Breast (tissue), 4 donors: ENCODE measurements around a stretch of chr9.

GRCh38 chr9:108755496-108755986 lies 100.2 kb downstream of the ACTL7B start:
- PRO-cap, 3 experiments: no peak in any of the 3 experiments
- RRBS: no CpG with 5 or more reads among the region's 5 CpGs

GRCh38 chr9:108783648-108784247 lies 72.0 kb downstream of the ACTL7B start:
- PRO-cap, 3 experiments: peak in 3 of 3 experiments; most common minus-strand start chr9:108783959 (in 3)
- RRBS: no CpG with 5 or more reads among the region's 13 CpGs

- PRO-cap, 3 experiments: no peak in any of the 3 experiments
- RRBS: no CpG with 5 or more reads among the region's 4 CpGs
These were observed 7.1 kb downstream of the ACTL7A start for GRCh38 chr9:108869032-108869733.

GRCh38 chr9:108870834-108871431 lies 8.9 kb downstream of the ACTL7A start:
- PRO-cap, 3 experiments: no peak in any of the 3 experiments
- RRBS: no CpG with 5 or more reads among the region's 6 CpGs

- PRO-cap, 3 experiments: no peak in any of the 3 experiments
- RRBS: no CpG with 5 or more reads among the region's 8 CpGs
These were observed 14.4 kb downstream of the ELP1 start for GRCh38 chr9:108919390-108920139.

GRCh38 chr9:109005384-109005796 lies 7.9 kb downstream of the CTNNAL1 start:
- PRO-cap, 3 experiments: no peak in any of the 3 experiments
- RRBS: no CpG with 5 or more reads among the region's 2 CpGs

DNA sequence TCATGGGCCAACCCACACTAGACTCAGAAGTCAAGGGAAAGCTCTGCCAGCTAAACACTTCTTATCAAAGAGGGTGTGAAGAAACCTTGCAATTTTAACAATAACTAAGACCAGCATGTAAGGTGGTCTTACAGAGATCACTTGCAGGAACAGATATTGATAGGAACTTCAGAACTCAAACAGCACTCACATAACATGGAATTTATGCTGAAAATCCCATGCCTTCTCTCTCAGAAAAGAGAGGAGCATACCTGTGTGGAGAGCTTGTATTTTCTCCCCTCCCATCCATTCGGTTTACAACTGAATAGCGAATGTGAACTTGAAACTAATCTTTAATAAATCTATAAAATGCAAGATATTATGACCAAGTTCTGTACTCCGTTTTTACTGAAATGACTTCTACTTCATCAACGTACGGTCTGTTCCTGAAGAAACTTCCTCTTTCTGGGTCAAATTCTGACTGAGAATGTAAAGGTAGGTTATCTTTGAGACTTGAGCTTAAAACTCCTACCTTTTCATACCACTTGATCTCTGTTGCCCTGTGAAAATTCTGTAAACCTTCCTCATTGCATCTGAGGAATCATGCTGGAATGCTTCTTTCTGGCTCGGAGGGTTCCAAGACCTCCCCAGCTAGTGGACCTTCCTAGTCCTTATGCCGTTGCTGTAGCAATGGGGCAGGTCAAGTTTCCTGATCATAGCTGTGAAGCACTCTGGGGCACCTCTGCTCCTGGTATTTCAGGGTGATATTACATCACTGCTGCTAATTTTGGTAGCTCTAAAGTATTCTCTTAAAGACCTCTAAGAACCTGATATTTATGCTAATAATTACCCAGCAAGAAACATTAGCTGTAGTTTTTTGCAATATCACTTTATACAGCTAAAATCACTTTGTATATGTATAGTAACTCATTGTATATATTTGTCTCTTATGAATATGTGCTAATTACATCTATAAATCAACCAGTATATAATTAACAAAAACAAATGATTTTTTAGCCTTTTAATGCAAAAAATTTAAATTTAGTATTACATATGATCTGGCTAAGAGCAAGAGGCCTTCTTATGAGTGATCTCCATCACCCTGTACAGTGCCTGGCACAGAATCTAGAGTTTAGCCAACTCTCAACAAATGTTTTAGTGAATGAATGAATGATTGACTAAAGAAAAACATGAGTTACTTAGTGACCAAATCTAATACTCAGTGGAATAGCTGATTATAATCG lies 4.4 kb upstream of the CTNNAL1 start:
- PRO-cap, 3 experiments: no peak in any of the 3 experiments
- RRBS: no CpG with 5 or more reads among the region's 8 CpGs

GRCh38 chr9:109026305-109026943 lies 13.1 kb upstream of the CTNNAL1 start:
- PRO-cap, 3 experiments: no peak in any of the 3 experiments
- RRBS: no CpG with 5 or more reads among the region's 7 CpGs

DNA sequence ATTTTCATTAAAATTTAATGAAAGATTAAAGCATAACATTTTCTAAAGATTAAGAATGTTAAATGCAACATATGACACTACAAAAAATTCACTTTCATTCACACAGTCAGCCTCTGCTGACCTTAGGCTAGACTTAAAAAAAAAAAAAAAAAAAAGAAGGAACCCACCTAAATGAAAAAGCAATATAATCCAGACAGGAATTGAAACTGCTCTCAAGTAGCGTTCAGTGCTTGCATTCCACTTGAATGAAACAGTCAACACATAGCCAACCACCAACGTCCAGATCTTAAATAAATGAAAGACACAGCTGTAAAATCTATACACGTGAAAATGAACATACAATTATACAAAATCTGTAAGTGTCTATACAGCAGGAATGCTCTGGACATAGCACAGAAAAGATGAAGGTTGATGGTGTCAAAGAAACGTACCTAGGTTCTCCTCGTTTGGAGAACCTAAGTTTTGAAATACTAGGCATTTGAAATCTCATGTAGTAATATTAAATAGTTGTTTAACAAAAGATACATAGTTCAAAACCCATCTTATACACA lies 11.4 kb downstream of the TMEM245 start:
- PRO-cap, 3 experiments: no peak in any of the 3 experiments
- RRBS: no CpG with 5 or more reads among the region's 5 CpGs

DNA sequence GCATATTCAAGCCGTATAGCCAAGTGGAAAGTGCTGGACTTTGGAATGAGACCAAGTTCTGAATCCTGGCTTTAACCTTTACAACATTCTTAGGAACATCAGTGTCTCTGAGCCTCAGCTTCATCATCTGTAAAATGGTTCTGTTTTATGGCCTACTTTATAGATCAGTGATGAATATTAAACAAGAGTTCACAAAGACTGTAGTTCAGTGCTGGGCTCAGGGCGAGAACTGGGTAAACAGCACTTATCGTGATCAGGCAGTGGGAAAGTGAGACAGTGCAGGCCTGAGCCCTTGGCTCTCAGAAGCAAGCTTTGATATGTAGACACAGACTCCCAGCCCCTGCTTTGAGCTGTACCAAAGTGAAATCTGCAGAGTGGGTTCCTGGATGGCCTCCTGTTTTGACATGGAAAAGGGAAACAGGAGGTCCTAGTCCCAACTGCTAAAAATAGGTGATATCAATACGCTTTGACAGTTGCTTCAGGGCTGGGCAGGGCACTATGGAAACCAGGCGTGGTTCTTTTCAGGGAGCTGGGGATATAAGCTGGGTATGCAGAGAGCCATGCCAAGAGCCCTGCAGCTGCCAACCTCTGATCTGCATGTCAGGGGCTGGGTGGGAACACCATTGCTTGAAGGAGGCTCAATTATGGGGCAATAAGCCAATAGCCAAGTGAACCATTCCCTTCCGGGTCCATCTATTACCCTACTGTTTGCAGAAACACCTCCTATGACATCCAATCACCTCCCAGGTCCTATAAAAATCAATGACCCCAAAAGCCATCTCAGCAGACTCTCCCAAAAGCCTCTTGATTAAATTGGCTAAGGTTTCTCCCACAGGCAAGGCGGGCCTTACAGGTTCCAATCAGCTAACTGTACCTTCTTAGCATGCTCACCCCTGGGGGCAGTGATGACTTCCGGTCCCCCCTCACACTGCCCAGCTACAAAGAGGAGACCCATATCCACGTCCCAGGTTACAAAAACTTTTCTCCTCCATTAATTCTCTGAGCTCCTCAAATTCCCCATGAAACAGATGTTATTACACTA lies 45.9 kb downstream of the EPB41L4B start:
- PRO-cap, 3 experiments: no peak in any of the 3 experiments
- RRBS: no CpG with 5 or more reads among the region's 9 CpGs

DNA sequence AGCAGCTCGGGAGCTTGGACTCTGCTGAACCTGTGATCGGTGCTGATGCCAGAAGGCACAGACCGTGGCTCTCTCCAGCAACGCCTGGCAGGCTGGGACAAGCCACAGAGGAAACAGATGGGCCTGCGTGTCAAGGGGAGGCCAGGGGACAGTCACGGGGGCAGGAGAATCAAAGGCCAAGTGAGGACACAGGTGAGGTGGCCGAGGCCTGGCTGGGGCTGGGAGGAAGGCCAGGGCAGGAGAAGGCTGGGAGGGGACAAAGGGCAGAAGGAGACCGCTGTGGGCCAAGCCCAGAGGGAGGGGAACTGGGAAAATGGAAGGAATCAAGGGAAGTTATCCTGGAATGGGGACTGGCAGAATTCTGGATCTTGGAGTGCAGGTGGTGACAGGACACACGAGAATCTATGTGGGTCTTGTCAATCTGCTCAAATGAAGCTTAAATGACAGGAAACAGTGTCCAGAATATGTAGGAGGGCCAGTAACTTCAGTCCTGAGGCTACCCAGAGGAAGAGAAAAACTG lies 43.3 kb downstream of the EPB41L4B start:
- PRO-cap, 3 experiments: no peak in any of the 3 experiments
- RRBS: no CpG with 5 or more reads among the region's 9 CpGs

GRCh38 chr9:109317999-109318834 lies 2.6 kb downstream of the EPB41L4B start:
- PRO-cap, 3 experiments: no peak in any of the 3 experiments
- RRBS: 0% methylated on average over 1 of the region's 14 CpGs

DNA sequence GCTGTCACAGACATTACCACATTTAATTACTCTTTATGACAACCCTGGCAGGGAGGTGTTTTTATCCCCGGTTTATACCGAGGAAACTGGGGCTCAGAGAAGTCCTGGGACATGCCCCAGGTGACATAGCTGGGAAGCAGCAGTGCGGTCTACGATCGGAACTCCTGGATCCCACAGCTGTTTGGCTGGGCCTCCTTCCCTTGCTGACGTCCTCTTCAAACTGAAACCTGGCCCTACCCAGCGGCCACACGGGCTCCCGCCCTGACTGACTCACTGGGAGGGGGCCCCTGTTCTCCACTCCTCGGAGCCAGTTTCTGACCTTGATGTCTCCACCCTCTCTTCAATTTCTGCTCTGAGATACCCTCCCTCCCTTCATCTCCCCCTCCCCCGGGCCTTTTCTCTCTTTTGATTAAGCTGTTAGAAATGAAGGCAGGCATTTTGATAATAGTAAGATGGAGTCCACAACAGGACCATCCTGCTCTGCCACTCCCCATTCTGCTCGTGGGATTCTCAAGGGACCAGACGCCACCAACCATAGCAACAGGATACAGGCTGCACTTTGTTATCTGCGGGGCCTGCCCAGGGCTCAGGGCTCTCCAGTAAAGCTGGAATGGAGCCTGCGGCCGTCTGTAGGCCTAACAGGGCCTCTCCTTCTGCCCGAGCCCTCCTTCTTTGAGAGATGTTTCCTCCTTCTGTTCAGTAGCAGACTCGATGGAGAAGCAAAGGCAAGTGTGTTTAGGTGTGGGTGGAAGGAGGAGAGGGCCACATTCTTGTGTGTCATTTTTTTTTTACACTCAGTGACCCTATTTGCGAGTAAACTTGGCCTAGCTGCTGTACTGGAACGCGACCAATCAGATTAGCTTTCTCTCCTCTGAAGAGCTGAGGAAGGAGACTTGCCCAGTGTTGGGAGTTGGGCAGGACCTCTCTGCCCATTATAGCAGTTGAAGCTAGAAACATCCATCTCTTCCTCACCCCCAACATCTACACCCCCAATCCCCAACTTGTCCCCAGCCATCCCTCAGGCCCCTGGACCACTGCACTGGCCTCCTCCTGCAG lies 8.7 kb upstream of the EPB41L4B start:
- PRO-cap, 3 experiments: peak in 2 of 3 experiments; most common plus-strand start position 264 of the sequence (in 1); most common minus-strand start position 222 of the sequence (in 1)
- RRBS: no CpG with 5 or more reads among the region's 21 CpGs

GRCh38 chr9:109437085-109437672 lies 60.9 kb downstream of the PTPN3 start:
- PRO-cap, 3 experiments: no peak in any of the 3 experiments
- RRBS: no CpG with 5 or more reads among the region's 5 CpGs

DNA sequence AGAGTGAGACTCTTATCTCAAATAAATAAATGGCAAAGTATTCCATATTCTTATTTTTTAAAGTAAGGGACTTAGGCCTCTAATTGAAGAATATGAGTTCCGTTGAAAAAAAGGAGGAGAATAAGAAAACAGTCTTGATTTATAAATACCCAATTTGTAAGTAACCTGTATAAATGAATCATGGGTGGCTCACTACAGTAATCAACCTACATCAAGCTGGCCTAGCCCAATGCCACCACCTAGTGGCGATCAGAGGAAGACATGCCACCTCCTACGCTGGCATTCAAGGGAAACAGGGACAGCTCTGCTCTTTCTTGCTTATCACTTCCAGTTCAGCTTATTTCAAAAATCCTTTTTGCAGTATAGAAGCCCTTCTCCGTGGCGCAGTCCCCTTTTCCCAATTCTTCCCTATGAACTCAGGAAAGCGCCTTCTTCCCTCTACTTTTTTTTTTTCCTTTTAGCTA lies 28.5 kb downstream of the PTPN3 start:
- PRO-cap, 3 experiments: no peak in any of the 3 experiments
- RRBS: no CpG with 5 or more reads among the region's 6 CpGs

- PRO-cap, 3 experiments: no peak in any of the 3 experiments
- RRBS: no CpG with 5 or more reads among the region's 10 CpGs
These were observed 9.2 kb upstream of the PTPN3 start for GRCh38 chr9:109507254-109507855.

GRCh38 chr9:109736691-109737026 lies 43.3 kb upstream of the PALM2AKAP2 start:
- PRO-cap, 3 experiments: no peak in any of the 3 experiments
- RRBS: no CpG with 5 or more reads among the region's 4 CpGs

DNA sequence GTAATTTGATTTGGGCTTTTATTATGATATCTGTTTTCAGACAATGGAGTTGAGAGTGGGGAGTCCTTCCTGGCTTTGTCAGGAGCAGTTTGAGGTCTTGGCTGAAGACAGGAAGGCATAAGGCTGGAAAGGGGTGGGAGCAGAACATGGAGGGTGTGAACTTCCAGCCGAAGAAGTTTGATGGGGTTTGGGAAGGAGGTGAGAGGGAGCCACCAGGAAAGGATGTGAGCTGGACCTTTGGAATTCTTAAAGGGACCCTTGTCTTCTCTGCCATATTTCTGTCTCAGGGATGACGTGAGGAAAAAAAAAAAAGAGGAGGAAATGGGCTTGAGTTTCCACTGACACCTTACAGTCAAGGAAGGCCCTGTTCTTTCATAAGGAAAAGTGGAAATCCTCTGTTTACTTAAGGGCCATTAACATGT lies 132.0 kb downstream of the PALM2AKAP2 start:
- PRO-cap, 3 experiments: no peak in any of the 3 experiments
- RRBS: no CpG with 5 or more reads among the region's 2 CpGs

DNA sequence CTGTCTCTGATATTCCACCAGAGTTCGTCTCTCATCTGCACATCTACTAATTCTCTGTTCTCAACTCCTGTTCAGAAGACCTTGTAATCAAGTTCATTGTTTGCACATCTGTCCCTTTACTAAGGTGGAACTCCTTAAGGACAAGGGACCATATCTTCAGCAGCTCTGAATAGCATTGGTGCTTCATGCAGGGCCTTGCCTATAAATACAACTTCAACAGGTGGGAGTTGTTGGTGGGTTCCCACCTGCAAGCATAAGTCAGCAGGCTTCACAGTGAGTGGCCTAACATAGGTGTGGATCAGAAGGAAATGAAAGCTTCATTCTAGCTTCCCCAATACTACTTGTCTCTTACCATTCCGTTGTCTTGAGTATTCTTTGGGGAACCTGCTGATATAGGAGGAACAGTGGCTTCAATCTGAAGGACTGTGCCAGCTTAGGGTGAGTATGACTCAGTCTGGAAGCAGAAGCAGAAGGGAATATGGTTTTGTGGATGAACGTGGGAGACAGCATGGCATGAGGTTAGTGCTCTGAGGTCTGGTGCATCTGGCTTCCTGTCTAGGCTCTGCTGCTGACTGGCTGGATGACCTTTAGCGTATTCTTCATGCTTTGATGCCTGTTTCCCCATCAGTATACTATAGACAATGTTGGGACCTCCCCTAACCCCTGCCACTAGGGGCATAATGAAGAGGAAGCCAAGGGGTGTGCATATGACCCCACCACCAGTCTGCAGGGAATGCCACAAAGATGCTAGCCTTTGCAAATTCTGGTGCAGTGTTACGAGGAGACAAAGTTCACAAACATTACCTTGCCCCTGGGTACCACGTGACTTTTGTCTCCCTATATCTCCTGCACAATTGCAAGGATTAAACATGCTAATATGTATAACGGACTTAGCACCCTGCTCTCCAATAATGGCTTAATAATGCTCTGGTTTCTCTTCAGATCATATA lies 192.2 kb downstream of the PALM2AKAP2 start:
- PRO-cap, 3 experiments: no peak in any of the 3 experiments
- RRBS: no CpG with 5 or more reads among the region's 7 CpGs

- PRO-cap, 3 experiments: peak in 1 of 3 experiments; most common plus-strand start chr9:110126697 (in 1); most common minus-strand start chr9:110126587 (in 1)
- RRBS: no CpG with 5 or more reads among the region's 12 CpGs
These were observed 81.5 kb downstream of the C9orf152 start for GRCh38 chr9:110126142-110127154.